Panc1 (cell line): ENCODE measurements around the genes PERM1, RNF223 and B3GALT6.

DNA sequence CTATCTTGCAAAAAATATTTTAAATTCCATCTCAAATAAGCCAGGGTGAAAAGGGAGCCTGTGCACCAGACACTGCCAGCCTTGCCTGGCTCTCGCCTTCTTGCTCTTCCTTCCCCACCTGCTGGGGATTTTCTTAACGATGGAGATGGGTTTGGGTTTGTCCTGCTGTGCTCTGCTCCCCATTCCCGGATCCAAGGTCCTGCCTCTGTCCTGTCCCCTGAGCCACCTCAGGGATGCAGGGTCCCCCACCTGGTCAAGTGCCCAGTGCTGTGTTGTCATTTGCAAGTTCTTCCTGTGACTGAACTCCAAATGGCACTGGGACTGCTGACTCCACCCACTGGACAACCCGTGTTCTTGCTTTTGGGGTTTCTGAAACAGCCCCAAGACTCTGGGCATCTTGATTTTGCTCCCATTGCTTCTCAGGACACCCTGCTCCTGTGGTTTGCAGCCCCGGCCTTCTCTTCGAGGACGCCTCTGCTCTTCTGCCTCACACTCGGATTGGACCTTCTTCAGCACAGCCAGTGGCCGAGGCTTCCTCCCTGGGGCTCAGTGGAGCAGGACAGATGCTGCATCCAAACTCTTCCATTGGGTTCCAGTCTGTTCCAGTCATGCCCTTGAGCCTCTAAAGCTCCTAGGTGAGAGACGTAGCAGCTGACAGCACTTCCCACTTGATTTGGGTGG is 67.6 kb upstream of the SAMD11 start:
- RRBS, 2 experiments: no CpG with 5 or more reads among the region's 10 CpGs

GRCh38 chr1:858593-859125 is 65.1 kb upstream of the SAMD11 start:
- RRBS, 2 experiments: no CpG with 5 or more reads among the region's 14 CpGs

DNA sequence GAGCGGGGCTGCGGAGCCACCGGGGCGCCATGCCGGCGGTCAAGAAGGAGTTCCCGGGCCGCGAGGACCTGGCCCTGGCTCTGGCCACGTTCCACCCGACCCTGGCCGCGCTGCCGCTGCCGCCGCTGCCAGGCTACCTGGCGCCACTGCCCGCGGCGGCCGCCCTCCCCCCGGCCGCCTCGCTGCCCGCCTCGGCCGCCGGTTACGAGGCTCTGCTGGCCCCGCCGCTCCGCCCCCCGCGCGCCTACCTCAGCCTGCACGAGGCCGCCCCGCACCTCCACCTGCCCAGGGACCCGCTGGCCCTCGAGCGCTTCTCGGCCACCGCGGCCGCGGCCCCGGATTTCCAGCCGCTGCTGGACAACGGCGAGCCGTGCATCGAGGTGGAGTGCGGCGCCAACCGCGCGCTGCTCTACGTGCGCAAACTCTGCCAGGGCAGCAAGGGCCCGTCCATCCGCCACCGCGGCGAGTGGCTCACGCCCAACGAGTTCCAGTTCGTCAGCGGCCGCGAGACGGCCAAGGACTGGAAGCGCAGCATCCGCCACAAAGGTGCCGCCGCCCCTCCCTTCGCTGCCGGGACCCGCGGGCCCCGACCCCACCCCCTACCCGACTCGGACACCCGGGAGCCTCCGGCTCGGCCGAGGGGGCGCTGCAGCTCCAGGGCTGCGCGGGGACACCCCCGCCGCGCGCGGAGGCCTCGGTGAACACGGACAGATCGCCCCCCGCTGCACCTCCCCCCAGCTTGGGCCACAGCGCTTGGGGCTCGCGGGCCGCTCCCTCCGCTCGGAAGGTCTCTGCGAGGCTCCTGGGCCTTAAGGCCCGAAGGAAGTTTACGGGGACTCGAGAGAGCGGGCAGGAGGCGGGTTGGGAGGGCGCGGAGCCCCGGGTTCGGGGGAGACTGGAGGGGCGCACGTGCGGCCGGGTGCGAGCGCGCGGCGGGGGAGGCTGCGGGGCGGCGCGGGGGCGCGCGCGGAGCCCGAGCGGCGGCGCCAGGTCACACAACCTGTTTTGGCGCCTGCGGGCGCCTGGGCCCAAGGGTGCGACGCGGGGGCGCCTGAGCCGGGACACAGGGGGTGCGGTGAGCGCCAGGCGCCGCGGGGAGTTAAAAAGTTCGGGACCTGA is 1.0 kb downstream of the SAMD11 start:
- RRBS, 2 experiments: under 1 to 5% methylated on average over 21 to 30 of the region's 149 CpGs

DNA sequence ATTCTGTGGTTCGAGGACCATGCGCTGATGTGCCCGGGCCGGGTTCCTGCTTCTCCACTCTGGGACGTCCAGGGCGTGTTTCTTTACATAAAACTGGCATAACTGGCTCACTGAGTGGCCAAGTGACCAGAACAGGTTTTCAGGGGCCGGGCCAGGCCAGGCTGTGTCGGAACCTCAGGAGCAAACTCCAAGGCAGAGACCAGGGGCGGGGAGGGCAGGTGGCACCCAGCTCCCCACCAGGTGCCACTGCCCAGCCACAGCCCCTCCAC is 9.4 kb downstream of the SAMD11 start:
- RRBS, 2 experiments: 34 to 45% methylated on average over 3 to 6 of the region's 9 CpGs

GRCh38 chr1:975750-976826 is 5.8 kb downstream of the PERM1 start:
- RRBS, 2 experiments: 1 to 5% methylated on average over 15 of the region's 57 CpGs

GRCh38 chr1:981895-982650 is at the start of gene PERM1:
PERM1 (minus strand) TSS chr1:982093.
- RRBS, 2 experiments: no CpG with 5 or more reads among the region's 34 CpGs

GRCh38 chr1:1023581-1024037 is 3.7 kb downstream of the AGRN start:
- RRBS, 2 experiments: no CpG with 5 or more reads among the region's 16 CpGs

- RRBS, 2 experiments: 74% methylated on average over 16 to 17 of the region's 35 CpGs
These were observed 2.5 kb downstream of the RNF223 start for GRCh38 chr1:1071603-1072103.

- RRBS, 2 experiments: 45 to 57% methylated on average over 21 of the region's 52 CpGs
These were observed at the start of gene RNF223 for GRCh38 chr1:1073235-1074646. RNF223 (minus strand) TSS chr1:1074306.

- RRBS, 2 experiments: 71 to 74% methylated on average over 7 to 15 of the region's 42 CpGs
These were observed 16.8 kb upstream of the C1orf159 start for GRCh38 chr1:1132344-1133354.

- RRBS, 2 experiments: 43 to 51% methylated on average over 6 of the region's 15 CpGs
These were observed 23.5 kb upstream of the TTLL10 start for GRCh38 chr1:1150116-1150663.

- RRBS, 2 experiments: 68 to 73% methylated on average over 26 to 34 of the region's 53 CpGs
These were observed 6.6 kb upstream of the TTLL10 start for GRCh38 chr1:1166845-1167694.

- RRBS, 2 experiments: 1 to 4% methylated on average over 26 to 40 of the region's 99 CpGs
These were observed at the start of gene B3GALT6 for GRCh38 chr1:1232100-1232637. B3GALT6 (plus strand) TSS chr1:1232237.

- RRBS, 2 experiments: 69 to 89% methylated on average over 2 of the region's 9 CpGs
These were observed 3.6 kb downstream of the B3GALT6 start for GRCh38 chr1:1235678-1236077.

DNA sequence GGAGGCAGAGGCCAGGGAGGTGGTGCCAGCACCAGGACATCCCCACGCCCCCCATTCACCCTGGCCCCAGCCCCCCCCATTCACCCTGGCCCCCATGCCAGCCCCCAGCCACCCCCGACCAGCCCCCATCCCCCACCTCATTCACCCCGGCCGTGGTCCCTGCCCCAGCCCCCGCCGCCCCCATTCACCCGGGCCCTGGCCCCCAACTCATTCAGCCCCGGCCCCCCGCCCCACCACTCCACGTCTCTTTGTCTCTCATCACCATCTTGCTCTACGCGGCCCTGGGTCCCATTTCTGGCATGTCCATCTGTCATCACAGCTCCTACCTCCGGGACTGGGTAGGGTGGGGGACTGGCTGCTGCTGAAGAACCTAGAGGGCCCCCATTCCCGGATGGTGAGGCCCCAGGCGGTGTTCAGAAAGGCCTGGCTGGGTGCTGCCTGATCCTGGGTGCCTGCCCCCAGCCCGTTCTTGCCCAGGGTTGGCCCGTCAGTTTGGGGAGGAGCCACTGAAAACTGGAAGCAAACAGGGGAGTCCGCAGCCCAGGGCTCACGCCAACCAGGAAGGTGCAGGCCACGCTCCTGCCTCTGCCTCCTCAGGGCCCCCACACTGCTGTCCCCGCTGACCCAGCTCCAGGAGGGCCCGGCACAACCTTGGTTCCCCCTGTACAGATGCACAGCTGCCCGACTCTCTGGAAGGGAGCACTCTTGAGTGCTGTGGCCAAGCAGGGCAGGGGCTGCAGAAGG is 5.8 kb downstream of the C1QTNF12 start:
- RRBS, 2 experiments: 17 to 46% methylated on average over 7 to 10 of the region's 23 CpGs

DNA sequence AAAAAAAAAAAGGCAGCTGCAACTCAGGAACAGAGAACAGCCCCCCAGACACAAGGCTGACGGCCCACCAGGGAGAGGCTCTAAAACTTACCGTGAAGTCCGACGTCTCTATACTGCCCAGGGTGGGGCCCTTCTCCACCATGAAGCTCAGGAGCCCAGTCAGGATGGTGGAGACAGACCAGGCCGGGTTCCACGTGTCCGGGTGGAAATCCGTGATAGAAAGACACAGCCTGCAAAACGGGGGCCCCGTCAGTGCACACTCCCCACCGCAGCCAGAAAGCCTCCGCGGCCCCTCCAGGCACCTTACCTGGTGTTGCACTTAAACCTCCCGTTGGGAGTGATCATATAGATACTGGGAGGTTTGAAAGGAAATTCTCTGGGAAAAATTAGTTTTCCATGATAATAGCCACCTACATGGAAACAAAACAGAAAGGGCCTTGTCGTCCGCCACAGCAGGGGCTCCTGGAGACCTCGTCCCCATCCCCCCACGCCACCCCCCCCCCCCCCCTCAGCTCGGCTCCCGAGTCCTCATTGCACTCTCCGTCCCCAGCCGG is 10.5 kb upstream of the C1QTNF12 start:
- RRBS, 2 experiments: no CpG with 5 or more reads among the region's 22 CpGs

DNA sequence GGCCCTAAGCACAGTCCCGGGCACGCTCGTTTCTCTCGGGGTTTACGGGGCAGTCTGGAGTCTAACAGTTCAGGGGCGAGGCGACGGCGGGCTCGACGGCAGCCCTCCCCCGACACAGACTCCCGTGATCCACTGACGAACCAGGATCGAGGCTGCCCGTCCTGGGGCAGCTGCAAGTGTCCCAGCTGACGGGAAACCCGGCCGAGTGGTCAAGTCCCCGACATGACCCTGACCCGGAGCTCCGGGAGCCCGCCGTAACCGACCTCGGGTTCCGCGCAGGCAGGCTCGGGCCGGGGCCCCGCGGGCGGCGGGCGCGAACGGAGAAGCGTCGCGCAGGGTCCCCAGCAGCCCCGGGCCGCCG is 438 bp downstream of the UBE2J2 start:
- RRBS, 2 experiments: 1 to 4% methylated on average over 20 of the region's 43 CpGs

DNA sequence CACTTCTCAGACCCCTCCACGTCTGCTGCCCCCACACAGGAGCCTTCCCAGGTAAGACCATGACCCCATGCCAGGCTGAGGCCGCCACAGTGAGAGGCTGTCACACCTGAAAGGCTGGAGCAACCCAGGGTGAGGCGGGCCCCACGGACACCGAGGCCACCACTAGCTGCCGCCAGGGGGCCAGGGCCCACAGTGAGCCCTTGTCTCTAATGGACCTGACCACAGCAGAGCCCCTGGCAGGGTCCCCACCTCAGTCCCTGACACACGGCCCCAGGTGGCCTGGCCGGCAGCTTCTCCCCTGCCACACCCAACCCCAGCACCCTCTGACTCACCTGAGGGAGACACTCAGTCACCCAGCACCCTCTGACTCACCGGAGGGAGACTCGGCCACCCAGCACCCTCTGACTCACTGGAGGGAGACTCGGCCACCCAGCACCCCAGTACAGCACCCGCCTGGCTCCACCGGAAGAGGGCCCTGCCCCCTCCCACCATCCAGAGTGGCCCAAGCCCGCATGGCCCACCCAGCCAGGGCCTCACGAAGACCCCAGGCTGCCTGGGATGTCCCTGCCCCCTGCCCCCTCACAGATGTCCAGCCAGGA is 4.5 kb downstream of the DVL1 start:
- RRBS, 2 experiments: 2 to 9% methylated on average over 5 of the region's 15 CpGs

GRCh38 chr1:1347547-1348380 is 1.5 kb downstream of the DVL1 start:
- RRBS, 2 experiments: 3 to 13% methylated on average over 3 of the region's 27 CpGs

DNA sequence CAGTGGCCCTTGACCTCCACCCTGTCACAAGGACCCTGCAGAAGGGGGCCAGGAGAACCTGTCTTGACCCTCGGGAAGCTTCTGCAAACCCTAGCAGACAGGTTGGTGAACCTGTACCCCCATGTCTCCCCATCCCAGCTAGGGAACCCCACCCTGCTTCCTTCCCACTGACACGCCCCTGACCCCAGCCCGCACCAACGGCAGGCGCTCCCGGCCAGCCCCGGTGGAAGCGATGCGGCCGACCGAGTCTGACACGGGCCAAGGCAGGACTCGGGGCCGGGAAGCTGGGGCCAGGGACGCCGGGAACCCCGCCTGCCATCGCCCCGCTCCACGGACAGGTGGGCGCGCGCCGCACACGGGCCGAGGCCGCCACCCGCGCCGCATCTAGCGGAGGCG is 839 bp downstream of the DVL1 start:
- RRBS, 2 experiments: under 1 to 4% methylated on average over 8 to 15 of the region's 32 CpGs